ENCODE measurements around a stretch of chr1.

GRCh38 chr1:14925012-14925572 is 228.5 kb upstream of the TMEM51 start:
- PRO-cap, result bidirectional peak, plus-strand start at chr1:14925327, minus-strand start at chr1:14925077

- PRO-cap, result unidirectional peak, plus-strand start at chr1:14970438
These were observed 183.3 kb upstream of the TMEM51 start for GRCh38 chr1:14970125-14970707.

GRCh38 chr1:15008776-15009620 is 144.5 kb upstream of the TMEM51 start:
- PRO-cap, result bidirectional peak, plus-strand start at chr1:15009035, minus-strand start at chr1:15008860

DNA sequence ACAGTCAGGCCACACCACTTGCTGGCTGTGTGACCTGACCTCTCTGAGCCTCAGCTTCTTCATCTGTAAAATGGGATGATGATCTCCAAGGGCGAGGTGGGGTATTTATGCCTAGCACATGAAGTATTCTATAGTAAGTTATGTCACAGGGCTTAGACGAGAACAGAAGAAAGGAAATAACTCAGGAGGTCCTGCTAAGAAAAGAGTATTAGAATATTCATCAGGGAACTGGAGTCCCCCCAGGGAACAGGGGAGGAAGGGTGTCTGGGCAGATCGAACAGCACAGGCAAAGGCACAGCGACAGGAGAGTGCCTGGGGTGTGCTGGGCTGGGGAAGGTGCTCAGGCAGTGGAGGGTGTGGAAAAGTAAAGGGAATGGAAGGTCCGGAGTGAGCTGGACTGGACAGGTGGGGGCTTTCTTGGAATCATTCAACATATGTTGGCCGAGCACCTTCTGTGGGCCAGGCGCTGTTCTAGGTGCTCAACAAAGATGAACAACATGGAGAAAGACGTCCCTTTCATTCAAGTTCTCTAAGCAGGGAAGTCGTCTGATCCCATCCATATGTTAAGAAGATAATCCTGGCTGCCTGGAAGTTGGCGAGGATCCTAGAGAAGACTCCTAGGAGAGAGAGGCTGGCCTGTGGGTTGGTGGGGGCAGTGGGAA is 1.9 kb downstream of the TMEM51 start:
- PRO-cap, result no peak

DNA sequence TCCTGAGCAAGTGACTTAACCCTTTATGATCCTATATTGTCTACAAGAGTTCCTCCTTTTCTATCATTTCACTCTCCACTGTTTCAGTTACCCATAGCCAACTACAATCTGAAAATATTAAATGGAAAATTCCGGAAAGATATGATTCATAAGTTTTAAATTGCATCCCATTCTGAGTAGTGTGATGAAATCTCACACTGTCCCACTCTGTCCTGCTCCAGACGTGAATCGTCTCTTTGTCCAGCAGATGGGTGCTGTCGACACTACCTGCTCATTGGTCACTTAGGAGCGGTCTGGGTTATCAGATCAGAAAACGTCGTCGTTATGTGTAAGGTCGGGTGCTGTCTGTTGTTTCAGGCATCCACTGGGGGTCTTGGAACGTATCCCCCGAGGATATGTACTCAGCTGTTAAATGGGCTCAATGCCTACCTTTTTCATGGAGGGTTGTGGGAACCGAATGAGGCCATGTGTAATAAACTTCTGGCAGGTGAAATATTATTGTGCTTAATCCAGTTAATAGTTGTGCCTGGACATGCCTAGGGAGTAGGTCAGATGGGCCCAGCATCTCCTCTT is 19.1 kb downstream of the TMEM51 start:
- PRO-cap, result no peak

DNA sequence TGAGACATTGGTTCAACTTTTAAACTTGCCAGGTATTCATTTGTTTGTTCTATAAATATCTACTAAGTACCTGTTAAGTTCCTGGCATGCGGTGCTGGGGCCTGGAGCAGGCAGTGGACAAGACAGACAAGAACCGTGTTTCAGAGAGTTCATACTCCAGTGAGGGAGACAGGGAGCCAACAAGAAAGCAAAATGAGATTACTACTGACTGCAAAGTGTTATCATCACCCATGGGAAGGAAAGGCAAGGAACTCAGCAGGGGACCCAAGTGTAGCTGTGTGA is 39.1 kb upstream of the FHAD1 start:
- PRO-cap, result no peak

GRCh38 chr1:15213278-15213784 is 33.7 kb upstream of the FHAD1 start:
- PRO-cap, result no peak

GRCh38 chr1:15341986-15342327 is 67.7 kb upstream of the EFHD2 start:
- PRO-cap, result no peak

- PRO-cap, result no peak
These were observed 1.8 kb upstream of the EFHD2 start for GRCh38 chr1:15407962-15408250.

GRCh38 chr1:15438590-15438861 is 283 bp downstream of the CTRC start:
- PRO-cap, result no peak

GRCh38 chr1:15493804-15494386 is 18.0 kb downstream of the CELA2B start:
- PRO-cap, result no peak

DNA sequence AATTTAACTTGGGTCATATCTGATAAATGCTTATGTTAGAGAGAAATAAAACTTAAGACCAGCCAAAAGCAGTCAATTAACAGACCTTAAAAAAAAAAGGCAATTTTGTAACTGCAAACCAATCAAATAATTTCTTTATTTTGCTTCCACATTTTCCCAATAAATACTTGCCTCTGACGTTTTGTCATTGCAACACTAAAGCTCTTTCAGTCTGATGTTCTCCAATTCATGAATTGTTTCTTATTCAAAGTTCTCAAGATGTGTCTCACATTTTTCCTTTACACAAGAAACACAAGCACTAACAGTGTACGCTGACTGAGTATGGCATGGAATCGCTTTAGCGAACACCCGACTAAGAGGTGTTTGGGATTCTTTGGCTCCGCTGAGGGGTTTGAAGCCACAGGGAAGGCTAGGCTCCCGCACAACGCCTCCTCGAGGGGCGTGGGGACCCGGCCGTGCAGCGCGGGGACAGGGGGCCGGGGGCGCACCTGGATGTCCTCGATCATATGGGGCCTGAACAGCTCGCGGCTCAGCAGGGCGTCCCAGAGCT is 359 bp downstream of the CASP9 start:
- PRO-cap, result no peak

- PRO-cap, result no peak
These were observed 18.8 kb upstream of the RSC1A1 start for GRCh38 chr1:15640630-15641164.

GRCh38 chr1:15677706-15678026 is 6.5 kb upstream of the PLEKHM2 start:
- PRO-cap, result unidirectional peak, minus-strand start at chr1:15677888

DNA sequence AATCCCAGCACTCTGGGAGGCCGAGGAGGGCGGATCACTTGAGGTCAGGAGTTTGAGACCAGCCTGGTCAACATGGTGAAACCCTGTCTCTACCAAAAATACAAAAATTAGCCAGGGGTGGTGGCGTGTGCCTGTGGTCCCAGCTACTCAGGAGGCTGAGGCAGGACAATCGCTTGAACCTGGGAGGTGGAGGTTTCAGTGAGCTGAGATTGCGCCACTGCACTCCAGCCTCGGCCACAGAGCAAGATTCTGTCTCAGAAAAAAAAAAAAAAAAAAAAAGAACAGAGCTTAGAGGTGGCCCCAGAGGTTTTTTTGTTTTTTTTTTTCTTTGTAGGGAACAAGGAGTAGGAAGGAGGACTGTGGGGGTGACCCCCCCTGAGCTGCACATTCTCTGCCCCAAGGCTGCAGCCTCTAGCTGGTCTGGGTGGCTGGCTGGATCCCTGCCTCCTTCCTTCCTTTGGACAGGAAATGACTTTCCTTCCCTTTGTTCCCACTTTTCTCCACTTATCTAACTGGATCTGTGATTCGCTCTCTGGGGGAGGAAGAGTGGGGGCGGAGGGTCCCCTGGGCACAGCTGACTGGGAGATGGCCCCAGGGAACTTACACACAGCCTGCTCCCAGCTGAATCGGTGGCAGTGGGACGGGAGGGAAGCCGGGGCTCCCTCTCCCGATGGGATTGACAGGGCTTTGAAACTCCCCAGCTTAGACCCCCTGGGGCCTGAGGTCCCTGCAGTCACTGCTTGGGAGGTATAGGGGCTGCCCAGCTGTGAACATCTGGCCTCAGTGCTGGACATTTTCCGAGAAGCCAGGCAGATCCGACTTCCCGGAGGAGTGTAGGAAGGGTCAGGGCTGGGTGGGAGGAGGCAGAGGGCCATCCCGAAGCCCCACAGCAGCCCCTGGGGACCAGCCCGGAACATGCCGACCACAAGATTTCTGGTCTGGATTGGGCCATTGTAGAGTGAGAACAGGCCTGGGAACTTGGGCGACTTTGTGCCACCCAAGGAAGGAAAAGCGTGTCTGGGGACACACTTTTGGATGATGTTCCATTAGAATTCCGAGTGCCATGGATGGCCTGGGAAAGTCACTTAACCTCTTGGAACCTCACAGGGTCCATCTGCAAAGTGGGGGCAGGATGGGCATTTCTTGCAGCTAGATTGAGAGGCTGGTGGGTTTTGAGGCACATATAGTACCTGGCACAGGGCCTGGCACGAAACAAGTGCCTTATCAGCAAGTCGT is 2.1 kb downstream of the FBLIM1 start:
- PRO-cap, result bidirectional peak, plus-strand start at position 635 of the sequence, minus-strand start at position 393 of the sequence

DNA sequence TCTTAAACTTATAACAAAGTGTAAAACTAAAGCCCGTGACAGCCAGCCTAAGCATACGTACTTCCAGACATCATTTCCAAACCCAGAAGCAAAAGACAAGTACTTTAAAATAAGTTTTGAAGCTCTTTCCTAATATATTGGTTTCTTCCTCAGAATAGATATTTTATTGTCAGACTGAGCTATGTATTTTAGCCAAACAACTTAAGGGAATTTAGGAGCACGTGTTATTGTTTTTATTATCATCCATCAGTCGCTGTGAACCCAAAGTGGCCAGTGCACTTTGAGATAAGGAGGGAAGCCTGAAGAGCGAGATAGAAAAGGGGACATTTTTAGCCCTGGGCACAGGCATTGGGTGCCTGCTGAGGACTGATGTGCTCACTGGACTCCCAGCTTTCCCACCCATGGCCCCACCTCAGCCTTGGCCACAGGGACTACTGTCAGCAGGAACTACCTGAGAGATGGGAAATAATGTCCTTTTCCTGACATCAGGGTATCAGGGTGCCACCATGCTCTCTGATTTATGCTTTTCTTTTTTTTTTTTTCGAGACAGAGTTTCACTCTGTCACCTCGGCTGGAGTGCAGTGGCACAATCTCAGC is 3.1 kb downstream of the FBLIM1 start:
- PRO-cap, result no peak

DNA sequence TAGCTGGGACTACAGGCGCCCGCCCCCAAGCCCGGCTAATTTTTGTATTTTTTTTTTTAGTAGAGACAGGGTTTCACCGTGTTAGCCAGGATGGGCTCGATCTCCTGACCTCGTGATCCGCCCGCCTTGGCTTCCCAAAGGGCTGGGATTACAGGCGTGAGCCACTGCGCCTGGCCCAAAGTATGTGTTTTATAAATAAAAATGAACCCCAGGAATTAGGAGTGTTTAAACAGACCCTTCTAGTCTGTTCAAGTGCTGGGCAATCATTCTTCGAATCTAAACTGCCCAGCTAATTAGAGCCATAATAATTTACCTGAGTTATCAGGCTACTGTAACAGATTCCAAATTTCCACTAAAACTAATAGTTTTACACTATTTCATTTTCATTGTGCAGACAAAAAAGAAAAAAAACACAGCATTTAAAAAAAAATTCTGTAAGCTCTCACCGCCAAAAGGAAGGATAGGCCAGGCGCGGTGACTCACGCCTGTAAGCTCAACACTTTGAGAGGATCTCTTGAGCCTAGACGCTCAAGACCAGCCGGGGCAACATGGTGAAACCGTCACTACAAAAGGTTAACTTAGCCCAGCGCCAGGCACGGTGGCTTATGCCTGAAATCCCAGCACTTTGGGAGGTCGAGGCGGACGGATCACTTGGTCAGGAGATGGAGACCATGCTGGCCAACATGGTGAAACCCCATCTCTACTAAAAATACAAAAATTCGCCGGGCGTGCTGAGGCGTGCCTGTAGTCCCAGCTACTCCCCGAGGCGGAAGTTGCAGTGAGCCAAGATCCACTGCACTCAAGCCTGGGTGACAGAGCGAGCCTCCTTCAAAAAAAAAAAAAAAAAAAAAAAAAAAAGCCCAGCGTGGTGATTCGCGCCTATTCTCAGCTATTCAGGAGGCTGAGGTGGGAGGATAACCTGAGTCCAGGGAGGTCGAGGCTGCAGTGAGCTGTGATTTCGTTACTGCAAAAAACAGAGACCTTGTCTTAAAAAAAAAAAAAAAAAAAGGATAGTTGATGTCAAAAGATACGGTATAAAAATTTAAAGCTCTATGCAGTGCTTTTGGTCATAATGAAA is 14.4 kb upstream of the SPEN start:
- PRO-cap, result unidirectional peak, minus-strand start at position 775 of the sequence

DNA sequence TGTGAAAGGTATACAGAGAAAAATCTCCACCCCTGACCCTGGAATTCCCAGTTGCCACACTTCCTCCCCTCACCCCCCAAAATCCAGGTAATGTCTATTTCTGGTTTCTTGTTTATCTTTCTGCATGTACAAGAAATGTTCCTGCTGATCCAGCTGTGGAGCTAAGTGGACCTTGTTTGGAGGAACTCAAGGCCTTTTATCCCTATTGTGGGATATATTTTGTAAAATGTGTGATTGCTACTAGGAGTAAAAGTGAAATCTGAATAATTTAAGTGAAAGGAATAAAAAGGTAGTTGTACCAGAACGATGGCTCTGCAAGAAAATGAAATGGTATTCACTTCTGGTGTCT is 2.9 kb downstream of the SPEN start:
- PRO-cap, result no peak

DNA sequence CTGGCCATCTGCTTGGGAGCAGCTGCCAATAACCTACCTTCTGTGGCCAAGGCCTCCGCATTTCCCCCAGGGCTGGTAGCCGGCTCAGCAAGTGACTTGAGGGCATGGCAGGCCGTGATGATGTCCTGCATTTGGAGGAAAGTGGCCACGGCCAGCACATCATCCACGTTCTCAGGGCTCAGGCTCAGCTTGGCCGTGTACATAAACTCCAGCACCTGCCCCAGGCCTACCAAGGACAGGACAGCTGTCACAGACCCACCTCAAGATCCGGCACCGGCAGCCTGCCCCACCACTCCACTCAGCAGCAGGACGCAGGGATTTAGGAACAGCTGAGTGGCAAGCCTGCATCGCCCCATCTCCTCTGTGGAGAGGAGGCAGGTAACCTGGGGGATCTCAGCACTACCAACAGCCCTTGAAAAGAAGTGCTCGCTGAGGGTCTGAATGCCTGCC is 29.0 kb downstream of the ZBTB17 start:
- PRO-cap, result no peak

GRCh38 chr1:15952610-15953277 is 23.2 kb downstream of the ZBTB17 start:
- PRO-cap, result unidirectional peak, minus-strand start at chr1:15952849; unidirectional peak, minus-strand start at chr1:15952892

Measured in bronchial lymph node (tissue), 1 donor.